GM19240 (cell line): ENCODE measurements around the genes PPP1R14B, KCNK4 and SLC22A12.

DNA sequence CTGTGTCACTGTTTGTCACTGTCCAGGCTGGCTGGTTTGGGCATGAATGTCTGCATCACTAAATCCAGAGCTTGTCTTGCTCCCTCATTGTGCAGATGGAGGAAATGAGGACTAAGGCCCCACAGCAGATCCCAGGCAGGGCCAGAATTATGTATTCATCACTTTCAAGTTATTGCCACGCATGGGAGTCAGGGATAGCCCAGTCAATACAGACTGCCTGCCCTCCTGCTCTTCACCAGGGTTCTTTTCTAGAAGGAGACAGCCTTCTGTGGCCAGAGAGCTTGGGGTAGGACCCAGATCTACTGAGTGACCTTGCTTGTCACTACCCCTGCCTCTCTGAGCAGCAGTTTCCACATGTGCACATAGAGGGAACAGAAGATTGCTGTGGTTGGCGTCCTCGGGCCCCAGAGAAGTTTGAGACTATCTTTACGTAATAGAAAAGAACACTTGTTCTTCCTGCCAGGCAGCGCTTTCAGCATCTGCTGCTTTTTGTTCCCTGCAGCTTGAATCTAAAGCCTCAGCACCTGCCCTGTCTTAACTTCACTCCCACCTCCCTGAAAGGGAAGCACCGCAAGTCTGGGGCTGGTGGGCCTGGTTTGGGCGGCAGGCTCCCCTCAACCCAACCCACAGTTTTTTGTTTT is 2.0 kb upstream of the ENSG00000286264 start:
- RRBS: no CpG with 5 or more reads among the region's 7 CpGs

GRCh38 chr11:64246144-64247185 is at the start of gene PPP1R14B:
TSS of gene PPP1R14B (minus strand) at chr11:64246943.
- RRBS: 3% methylated on average over 3 of the region's 104 CpGs

GRCh38 chr11:64291064-64291416 is at the start of gene KCNK4:
TSS of gene KCNK4 (plus strand) at chr11:64291302.
- RRBS: 22% methylated on average over 12 of the region's 14 CpGs

DNA sequence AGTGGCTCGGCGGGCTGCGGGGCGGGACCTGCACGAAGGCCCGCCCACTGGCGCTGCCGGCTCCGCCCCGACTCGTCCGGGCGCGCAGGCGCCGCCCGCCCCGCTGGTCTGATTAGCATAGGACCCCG is 111 bp upstream of the ESRRA start:
- RRBS: 2% methylated on average over 12 of the region's 19 CpGs

- RRBS: 3% methylated on average over 7 of the region's 36 CpGs
Measured at GRCh38 chr11:64316409-64317373, 668 bp downstream of the TRMT112 start.

GRCh38 chr11:64318357-64318563 is 339 bp downstream of the PRDX5 start:
- RRBS: 2% methylated on average over 6 of the region's 13 CpGs

DNA sequence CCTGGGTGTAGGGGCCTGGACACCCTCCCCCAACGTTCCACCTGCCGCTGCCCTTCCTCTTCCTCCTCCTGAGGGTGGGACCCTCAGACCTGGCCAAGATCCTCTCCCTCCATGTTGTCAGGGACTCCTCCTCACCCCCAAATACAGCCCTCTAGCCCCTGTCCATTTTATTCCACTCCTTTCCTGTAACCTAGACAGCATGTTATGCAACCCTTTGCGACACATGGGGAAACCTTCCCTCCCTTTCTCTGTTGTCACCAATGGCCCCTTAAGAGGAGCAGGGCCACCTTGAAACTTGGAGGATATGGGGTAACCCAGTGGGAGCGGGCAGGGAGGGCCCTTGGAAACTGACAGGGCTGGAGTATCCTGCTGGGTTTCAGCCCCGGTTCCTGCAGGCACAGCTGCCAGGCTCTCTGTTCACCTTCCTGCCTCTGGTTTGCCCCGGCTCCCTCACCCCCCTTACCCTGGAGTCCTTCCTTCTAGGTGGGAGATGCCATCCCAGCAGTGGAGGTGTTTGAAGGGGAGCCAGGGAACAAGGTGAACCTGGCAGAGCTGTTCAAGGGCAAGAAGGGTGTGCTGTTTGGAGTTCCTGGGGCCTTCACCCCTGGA is 1.4 kb downstream of the PRDX5 start:
- RRBS: 94% methylated on average over 2 of the region's 6 CpGs

GRCh38 chr11:64348323-64349125 is 8.5 kb downstream of the CCDC88B start:
- RRBS: no CpG with 5 or more reads among the region's 18 CpGs

DNA sequence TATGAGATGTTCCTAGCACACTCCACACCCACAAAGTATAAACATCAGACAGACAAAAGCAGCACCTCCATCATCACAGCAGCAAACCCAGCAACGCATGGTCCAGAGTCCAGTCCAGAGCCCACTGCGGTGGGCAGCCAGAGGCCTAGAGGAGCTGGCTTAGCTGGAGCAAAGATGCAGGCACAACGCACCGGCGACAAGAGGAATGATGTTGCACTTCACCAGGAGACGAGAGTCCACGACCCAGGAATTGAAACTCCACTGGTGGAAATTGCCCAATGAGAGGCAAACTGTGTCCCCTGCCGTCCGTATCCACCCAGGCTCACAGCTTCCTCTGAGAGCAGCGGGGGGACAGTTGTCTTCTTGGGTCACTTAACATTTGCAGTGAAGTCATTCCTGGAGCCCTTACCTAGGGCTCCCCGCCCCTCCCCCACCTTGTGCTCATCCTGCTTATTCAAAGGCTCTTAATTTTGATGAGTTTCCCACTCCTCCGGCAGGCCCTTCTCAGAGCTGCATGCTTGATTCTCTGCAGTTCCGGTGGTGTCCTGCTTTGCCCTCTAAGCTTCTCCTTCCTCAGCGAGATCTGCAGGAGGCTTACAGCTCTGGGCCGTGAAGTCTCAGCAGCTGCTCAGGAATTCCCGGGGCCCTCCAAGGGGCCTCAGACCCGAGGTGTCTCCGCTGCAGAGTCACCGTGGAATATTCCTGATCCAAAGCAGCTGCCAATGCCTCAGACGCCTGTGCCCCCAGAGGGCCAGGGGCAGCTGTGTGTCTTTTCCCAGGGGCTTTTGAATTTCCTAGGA is 36.9 kb downstream of the RPS6KA4 start:
- RRBS: 15% methylated on average over 4 of the region's 20 CpGs

DNA sequence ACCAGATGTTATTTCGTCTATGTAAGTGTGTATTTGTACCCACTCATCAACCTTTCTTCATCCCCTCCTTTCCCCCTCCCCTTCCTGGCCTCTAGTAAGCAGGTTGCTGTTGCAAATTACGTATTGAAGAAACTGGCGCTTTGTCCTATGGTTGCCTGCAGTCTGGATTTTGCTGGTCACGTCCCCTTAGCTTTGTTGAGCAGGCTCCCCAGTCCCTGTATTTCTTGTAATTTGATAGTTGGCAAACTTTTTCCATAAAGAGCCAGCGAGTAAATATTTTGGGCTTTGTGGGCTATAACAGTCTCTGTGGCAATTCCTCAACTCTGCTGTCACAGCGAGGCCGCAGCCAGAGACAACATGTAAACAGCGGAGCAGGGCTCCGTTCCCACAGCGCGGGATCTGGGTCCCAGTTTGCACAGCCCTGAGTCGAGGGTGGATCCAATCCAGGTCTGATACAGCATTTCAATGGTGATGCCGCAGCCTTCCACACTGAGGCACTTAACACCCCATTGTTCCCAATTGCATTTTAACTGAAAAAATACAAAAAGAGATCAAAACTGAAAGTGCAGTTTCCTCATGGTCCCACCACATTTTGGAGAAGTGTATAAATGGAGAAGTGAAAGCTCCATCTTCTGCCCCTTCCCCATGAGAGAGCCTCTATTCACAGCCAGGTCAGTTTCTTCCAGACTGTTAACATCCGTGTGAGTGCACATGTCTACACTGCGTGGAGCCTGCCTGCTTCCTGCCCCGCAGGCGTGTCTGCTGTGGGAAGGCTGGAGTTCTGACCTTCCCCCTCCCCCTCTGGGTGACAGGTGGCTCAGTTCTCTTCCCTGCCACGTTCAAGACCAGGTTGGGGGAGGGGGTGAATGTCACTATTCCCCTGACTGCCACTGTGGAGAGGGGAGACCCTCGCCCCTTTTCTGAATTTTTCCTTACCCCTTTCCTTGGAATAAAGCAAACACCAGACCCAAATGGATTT is 89.1 kb downstream of the RPS6KA4 start:
- RRBS: no CpG with 5 or more reads among the region's 19 CpGs

DNA sequence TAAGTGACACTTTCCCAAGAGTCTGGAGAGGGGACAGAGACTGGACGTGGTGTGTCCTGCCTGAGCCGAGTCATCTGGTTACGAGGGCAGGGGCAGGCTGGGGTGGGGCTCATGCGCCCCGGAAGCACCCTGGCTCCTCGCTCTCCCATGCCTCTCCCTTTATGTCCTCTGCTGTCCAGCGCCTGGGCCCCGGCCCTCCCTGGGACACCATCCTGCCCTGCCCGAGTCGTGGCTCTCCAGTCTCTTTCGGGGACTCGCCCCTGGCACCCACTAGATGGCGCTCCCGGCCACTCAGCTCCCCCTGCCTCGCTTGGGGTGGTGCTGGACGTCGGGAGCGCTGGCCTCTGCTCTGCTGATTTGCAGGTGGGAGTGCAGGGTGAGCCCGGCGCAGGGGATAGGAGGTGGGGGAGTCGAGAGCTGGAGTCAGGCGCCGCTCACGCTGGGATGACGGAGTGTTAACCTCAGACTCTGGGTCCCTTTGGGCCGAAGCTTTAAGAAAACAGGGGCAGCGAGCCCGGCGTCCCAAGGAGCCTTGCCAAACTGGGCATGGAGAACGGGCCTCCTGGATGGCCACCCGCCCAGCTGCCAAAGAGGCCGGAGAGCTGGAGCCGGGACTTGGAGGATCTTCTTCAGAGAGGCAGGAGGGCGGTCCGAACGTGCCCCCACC is 89.9 kb downstream of the RPS6KA4 start:
- RRBS: 4% methylated on average over 14 of the region's 36 CpGs

- RRBS: no CpG with 5 or more reads among the region's 17 CpGs
Measured at GRCh38 chr11:64566230-64567112, 10.7 kb downstream of the SLC22A11 start.

GRCh38 chr11:64591030-64591375 is at the start of gene SLC22A12:
TSS of gene SLC22A12 (plus strand) at chr11:64591220.
- RRBS: no CpG with 5 or more reads among the region's 12 CpGs

DNA sequence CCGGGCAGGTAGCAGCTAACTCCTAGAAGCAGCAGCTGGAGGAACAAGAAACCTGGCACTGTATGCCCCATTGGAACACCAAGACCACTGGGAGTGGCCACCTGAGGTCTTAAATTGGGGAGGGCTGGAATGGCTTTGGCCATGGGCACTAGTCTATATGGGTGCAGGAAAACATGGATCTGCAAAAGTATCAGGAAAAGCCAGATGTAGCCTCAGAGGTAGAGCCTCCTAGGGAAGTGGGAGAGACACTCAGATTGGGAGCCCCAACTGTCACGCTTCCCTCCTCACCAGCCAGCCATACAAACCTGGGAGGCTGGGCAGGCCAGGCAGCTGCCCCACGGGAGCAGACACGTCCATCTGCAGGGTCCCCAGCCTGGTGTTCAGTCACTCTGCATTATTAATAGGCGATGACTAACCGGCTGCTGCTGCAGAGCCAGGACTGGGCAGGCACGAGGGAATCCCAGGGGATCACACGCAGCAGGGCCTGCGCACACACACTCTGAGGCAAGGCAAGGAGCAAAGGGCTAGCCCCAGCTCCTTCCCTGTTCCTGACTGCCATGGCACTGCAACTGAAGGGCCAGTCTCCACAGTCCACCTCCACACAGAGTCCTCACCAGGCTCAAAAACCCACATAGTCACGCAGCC is 47.7 kb downstream of the NRXN2 start:
- RRBS: no CpG with 5 or more reads among the region's 10 CpGs

GRCh38 chr11:64745696-64746522 is 2.0 kb upstream of the RASGRP2 start:
- RRBS: no CpG with 5 or more reads among the region's 50 CpGs

DNA sequence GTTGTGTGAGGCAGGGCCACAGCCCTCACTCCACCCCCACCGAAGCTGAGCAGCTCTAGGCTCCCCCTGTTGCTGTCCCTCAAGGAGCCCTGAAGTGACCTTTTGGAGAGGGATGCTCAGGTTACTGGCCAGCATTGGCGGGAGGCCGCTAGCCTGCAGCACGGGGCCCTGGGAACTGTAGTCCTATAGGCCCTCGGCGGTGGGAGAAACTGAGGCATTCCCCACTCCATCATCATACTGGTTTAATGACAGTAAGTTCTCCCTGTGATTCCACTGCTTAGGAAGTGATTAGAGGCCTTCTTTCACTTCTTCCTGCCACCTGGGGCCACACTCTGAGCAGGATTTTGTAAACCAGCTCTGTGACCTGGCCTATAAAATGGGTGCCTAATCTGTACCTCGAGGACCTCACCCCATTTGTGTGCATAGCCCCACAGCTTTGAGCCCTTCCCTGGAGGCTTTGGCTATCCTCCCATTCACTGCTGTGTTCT is 729 bp upstream of the PYGM start:
- RRBS: no CpG with 5 or more reads among the region's 7 CpGs

DNA sequence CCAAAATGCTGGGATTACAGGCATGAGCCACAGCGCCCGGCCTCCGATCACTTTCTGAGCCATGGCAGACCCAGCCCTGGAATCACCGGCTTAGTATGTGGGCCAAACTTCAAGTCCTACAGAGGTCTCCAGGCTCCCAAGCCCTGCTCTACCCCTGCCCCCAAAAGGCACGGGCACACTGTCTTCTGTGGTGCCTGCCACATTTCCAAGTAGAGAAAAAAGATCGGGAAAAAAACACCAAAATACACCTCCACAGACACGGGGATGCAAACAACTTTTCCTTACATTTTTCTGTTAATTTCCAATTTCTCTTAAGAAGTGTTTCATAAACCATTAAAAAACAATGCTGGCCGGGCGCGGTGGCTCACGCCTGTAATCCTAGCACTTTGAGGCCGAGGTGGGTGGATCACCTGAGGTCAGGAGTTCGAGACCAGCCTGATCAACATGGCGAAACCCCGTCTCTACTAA is 1.8 kb upstream of the PYGM start:
- RRBS: 78% methylated on average over 1 of the region's 15 CpGs

DNA sequence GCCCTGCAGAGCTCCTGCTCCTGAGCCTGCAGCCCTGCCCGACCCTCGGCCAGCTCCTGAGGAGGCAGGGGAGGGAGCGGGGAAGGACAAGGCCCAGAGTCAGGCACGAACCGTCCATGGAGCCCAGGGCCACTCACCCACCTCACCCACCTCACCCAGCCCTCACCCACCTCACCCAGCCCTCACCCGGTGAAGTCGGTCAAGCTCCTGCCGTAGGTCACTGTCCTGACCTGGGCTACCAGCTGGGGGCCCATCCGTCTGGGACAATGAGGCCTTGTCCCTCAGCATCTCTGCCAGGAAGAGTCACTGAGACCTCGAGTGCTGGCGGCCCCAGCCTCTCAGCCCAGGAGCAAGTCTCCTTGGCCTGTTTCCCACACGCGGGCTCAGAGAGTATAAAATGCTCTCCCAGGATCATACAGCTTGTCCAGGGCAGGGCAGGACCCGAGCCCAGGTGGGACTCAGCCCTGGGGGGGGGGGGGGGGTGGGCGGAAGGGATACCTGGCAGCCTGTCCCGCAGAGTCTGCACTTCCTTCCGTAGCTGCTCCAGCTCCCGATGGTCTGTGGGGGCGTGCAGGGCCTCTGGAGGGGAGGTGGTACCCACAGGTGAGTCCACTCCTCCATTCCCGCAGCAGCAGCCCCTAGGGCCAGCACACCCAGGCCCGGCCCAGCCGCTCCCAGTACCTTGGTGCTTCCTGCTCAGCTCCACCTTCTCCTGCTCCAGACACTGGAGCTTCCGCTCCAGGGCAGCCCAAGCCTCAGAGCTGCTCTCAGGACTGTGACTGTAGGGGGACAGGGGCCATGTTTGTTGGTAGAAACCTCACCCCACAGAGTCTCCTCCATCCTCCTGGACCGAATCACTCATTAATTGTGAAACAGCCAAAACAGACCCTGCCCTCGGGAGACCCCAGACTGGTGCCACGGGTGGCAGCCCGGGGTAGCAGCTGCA is 7.9 kb downstream of the CDC42BPG start:
- RRBS: no CpG with 5 or more reads among the region's 27 CpGs

GRCh38 chr11:64848226-64848673 is 3.8 kb upstream of the CDC42BPG start:
- RRBS: no CpG with 5 or more reads among the region's 6 CpGs

DNA sequence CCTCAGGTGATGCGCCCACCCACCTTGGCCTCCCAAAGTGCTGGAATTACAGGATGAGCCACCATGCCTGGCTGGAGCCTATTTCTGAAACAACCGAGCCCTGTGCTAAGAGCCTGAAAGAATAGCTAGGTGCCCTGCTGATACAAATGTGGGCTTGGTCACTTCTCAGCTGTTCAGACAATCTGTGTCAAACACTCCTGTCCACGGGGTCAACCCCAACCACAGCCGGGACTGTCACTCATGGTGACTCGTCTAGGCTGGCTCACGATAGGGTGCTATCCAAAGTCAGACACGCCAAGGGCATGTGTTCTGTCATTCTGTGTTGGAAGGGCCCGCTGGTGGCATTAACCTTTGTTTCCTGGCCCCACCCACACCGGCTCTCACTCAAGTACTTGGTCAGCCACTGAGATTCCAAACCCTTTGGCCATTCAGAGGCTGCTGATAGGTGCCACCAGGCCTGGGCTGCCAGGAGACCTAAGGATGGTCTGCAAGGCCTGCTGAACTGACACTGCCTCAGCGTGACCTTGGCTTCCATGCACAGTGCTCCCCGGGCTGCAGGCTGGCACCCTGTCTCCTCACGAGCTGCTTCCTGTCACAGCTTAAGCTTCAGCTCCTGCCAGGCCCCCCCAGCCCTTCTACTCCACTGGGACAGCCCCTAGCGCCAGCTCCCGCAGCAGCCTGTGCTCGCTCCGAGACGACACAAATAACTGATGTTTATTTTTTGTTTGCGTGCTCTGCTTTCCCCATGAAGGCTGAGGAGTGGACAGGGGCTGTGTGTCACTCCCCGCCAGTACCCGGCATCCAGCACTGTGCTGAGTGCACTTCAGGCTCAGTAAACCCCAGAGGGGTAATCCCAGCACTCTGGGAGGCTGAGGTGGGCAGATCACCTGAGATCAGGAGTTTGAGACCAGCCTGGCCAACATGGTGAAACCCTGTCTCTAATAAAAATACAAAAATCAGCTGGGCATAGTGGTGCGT is 14.3 kb upstream of the CDC42BPG start:
- RRBS: no CpG with 5 or more reads among the region's 21 CpGs